Left ventricle myocardium (tissue), 1 donor: ENCODE measurements around the gene LIPH.

GRCh38 chr3:183654725-183655300 lies 19.4 kb downstream of the KLHL24 start:
- PRO-cap: no peak

- PRO-cap: no peak
Observed at GRCh38 chr3:183911845-183912269, 27.2 kb upstream of the PARL start.

GRCh38 chr3:184005926-184006643 lies 11.6 kb downstream of the ABCC5 start:
- PRO-cap: unidirectional peak, plus-strand start at chr3:184006034

GRCh38 chr3:184195820-184196392 lies 9.9 kb downstream of the ABCF3 start:
- PRO-cap: no peak

DNA sequence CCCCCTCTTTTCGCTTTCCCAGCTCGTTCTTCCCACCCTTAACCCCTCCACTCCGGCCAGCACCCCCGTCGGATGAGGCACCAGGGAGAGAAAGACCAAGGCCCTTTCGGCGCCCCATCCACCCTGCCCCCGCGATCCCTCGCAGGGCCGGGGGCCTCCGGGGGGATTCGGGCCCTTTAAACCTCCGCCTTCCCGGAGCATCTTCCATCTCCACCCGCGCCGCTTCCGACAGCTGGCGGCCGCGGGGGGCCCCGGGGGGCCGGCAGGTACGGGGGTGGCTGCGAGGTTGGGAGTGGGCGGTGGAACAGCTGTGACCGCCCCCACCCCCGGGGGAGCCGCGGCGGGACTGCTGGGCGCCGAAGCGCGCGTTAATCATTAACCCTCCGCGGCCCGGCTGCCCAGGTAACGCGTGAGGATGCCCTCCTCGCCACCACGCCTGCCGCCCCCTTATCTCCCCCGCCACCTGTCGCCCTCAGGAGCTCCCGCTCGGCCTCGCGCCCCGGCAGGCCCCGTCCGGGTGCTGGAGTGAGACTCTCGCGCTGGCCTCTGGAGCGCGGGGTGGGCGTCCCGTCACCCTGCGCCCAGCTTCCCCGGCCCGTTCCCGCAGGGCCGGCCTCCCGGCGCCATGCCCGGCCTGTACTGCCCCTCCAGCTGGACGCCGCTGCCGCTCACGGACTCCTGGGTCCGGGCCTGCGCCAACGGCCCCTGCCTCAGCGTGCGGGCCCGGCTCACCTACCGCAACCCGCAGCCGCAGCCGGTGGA lies 700 bp downstream of the VWA5B2 start:
- PRO-cap: no peak

GRCh38 chr3:184334198-184335392 lies 2.8 kb upstream of the FAM131A start:
- PRO-cap: no peak

- PRO-cap: bidirectional peak, plus-strand start at chr3:184362467, minus-strand start at chr3:184362348; bidirectional peak, plus-strand start at chr3:184362606, minus-strand start at chr3:184362506
Observed at GRCh38 chr3:184361977-184362761, 659 bp downstream of the POLR2H start.

- PRO-cap: no peak
Observed at GRCh38 chr3:184381168-184381981, 1.5 kb downstream of the CHRD start.

- PRO-cap: no peak
Observed at GRCh38 chr3:184426653-184427213, 46.9 kb downstream of the CHRD start.

DNA sequence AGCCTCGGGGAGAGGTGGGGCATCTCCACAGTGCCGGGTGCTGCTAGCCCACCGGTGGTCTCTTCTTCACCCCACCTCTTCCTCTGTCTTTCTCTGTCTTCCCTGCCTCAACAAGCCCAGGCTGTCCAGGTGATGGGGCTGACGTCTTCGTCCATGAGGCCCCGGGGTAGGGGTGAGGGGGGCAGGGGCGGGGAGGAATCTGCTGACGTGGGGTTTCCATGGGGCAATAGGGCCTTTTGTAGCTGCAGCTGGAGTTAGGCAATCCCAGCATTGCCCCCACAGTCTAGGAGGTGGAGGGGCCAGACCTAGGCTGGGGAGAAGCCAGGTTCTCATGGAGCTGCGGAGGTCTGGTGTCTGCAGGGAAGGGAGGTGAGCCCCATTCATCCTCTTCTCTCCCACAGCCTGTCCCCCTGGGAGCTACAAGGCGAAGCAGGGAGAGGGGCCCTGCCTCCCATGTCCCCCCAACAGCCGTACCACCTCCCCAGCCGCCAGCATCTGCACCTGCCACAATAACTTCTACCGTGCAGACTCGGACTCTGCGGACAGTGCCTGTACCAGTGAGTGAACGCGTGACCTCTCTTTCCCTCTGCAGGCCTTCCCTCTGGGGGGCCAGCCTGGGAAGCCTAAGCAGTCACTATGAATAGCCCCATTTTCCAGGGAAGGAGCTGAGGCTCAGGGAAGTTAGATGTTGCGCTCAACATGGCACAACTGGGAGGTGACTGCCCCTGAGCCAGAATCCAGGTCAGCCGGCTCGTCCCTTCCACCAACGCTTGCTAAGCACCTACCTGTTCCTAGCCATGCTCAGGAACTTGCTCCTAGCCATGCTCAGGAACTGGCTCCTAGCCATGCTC lies 14.1 kb downstream of the EPHB3 start:
- PRO-cap: no peak

DNA sequence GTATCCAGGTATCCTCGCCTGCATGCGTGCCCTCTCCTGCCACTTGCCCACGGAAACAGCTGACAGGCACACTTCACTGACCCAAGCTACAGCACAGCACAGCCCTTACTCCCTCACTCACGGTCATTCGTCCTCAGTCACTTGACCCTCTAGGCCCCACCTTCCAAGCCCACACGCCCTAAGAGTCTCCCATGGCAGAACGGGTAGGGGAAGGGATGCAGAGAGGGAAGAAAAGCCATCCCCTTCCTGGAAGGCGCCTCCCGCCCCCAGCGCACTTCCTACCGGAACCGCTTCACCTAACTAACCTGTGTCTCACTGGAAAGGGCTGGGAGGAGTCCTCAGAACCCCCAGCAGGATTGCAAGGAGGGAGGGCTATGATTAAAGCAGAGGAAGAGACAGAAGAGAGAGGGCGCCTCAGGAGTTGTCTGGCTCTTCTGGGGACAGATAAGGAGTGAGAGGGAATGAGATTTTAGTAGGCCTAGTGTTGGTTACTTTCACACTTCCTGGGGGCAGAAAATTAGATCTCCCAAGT lies 22.9 kb downstream of the EPHB3 start:
- PRO-cap: bidirectional peak, plus-strand start at position 192 of the sequence, minus-strand start at position 57 of the sequence

DNA sequence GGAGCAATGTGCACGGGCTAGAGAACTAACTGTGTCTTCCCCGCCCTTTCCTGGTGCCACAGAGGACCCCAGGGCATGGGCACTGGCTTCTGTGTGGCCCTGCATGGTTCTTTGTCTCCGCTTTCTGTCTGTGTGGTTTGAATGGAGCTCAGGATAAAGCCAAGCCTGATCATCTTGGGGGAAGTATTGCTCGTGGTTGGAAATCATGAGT lies 55.5 kb downstream of the MAGEF1 start:
- PRO-cap: no peak

- PRO-cap: no peak
Observed at GRCh38 chr3:184910685-184910998, 98.7 kb downstream of the VPS8 start.

GRCh38 chr3:185428284-185428983 lies 65.5 kb downstream of the MAP3K13 start:
- PRO-cap: no peak

DNA sequence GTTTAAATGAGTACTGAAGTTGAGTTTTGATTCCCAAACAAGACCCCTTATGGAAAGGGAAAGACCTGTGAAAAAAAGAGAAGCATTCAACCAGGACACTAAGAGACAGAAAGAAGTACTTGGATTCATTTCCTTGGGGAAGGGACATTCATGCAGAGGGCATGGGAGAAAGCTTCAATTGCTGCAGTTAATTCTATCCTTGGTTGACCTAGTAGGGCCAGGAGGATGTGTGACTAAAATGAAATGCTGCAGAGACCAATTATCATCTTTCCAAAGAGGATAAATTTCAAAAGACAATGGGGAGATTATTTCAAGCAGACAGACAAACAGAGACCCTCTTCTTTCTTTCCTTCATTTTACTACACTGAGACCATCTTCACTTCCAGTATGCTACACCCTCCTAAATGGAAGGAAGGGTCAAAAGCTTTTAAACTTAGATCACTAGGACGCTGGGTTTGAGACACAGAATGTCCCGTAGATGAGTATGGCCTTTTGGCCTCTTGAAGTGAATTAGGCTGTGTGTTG lies 59.7 kb downstream of the TMEM41A start:
- PRO-cap: no peak

- PRO-cap: no peak
Observed at GRCh38 chr3:185503484-185504194, 4.8 kb upstream of the TMEM41A start.

DNA sequence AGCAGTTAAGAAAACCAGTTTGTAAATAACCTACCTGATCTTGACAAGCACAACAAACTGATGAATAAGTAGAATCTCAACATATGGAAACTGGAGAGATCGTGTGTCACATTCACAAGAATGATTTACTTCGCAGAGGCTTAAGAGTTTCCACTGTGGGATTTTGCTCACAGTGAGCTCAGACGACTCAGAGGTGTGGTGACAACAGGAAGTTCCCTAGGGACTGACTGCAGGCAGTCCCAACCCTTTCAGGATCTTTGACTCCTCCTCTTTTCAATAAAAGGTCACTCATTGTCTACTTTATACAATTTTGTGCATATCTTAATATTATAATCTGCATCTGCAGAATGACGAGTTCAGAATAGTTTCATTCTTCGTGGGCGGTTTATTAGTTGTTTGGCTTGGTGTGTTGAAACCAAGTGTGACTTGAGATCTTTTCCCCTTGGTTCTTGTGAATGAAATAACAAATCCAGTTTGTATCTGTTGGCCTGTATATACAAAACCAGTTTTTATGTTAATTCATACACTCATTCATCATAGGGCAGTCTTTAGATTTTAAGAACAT lies at the start of gene LIPH:
TSS of gene LIPH (minus strand) at position 200 of the 565 bp plus-strand sequence.
- PRO-cap: no peak

DNA sequence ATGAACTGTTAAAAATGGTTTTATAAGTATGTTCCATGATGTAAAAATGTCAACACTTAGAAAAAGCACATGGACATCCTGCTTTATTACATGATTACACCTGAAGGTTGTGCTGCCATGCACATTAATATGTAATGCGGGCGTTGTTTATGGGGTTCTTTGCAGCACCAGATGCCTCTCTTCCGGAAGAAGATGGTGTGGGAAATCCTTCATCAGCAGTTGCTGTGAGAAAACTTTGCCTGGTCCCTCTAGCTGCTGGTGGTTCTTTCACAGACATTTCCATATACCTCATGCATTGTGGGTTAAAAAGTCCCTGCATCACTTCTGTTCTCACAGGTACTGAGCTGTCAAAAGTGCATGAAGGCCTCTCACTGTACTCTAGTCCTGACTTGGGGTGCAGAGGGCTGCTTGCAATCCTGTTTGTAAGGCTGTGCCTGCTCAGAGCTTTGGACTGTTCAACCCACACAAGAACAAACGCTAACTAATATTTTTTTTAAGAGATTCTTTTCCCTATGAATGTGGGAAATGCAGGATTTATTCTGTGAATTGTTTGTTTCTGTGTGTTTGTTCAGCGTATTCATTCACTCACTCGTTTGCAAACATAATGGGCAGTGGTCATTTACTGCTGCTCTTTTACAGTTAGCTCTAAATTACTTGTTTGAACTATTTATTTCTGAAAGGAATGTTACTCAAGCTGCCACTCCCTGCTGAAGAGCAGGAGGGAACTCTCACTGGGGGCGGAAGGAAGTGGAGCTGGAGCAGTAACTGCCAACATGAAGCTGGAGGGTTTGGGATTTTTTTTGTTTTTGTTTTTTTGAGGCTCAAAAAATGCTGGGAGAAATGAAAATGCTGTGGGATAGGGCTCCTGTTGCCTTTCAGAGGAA lies 43.8 kb downstream of the SENP2 start:
- PRO-cap: no peak

DNA sequence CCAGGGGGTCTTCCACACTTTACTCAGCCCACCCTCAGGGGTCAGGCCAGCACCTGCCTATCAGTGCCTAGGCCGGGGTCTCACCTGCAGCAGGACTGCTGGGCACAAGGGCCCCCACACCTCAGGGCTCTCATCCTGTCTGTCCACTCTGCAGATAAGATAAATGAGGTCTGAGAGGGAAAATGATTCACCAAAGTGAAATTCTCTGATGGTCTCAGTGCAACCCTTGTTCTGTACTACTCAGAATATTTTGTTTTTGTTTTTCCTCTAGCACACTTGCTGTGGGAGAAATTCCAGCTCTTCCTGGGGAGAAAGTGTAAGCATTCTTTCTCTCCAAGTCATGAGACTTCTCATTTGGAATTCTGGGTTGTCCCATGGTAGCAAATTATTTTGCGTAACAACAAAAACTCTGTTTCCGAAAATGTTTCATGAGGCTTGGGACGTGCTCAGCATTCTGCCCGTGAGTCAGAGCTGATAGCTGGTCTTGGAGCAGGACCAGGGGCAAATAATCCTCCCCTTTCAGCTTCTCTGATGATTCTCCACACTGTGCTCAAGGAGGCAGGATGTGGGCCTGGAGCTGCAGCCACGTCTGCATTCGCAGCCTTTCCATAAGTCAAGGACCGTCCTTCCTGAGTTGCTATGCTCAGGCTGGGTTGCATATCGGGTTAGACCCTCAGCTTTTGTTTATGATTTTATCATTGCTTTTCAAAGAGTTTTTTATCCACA lies 70.2 kb downstream of the SENP2 start:
- PRO-cap: unidirectional peak, plus-strand start at position 534 of the sequence

DNA sequence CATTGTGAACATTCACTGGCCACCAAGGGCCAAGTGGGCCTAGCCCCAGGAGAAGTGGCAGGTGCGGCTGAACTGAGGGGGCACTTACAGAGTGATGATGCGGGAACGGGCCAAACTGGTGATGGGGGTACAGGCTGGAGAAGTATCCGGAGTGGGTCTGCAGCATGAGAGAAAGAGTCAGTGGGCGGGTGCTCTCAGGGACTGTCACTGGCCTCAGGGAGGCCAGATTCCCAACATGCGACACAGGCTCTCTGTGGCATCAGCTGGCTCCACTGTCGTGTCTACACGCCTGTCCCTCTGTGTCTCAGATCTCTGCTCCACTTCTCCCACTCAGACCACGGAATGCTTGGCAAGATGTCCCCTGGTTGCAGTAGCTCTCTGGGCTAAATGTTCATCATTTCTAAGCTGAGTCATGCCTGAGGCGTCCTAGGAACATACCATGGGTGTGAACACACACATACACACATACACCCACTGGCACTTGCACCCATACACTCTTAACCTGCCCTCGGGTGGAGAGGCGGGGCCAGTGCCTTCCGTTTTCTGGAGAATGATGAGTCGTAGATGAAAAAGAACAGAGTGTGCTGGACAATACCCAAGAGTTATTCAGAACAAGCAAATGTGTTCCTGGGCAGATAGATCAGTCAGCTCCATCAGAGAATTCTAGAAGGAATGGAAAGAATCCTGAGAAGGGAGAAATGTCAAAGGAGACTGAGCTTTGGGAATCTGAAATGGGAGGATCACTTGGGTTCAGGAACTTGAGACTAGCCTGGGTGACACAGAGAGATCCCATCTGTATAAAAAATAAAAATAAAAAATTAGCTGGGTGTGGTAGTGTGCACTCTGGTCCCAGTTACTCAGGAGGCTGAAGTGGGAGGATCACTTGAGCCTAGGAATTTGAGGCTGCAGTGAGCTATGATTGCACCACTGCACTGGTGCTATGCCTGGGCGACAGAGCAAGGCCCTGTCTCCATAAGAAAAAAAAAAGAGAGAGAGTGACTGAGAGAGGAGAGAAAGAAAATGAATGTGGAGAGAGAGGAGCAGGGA lies 72.5 kb downstream of the SENP2 start:
- PRO-cap: no peak